Peritoneum (tissue), 1 donor: Measurements from ENCODE around the gene SLC29A2.

DNA sequence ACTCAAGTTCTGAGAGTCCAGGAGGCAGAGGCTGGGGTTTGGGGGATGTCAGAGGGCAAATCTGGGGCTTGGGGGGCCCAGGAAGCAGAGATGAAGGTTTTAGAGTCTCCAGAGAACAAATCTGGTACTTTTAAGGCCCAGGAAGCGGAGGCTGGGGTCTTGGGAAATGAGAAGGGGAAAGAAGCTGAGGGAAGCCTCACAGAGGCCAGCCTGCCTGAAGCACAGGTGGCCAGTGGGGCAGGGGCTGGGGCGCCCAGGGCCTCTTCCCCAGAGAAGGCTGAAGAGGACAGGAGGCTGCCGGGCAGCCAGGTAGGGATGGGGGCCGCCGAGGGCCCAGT, 7.6 kb downstream of the EHBP1L1 start:
- PRO-cap, result no peak

GRCh38 chr11:65719347-65720397, 926 bp downstream of the RNASEH2C start:
- PRO-cap, result no peak

GRCh38 chr11:65775257-65775801, 5.4 kb downstream of the AP5B1 start:
- PRO-cap, result no peak

- PRO-cap, result no peak
These were observed 1.5 kb downstream of the OVOL1 start for GRCh38 chr11:65788272-65788759.

- PRO-cap, result no peak
These were observed 3.1 kb downstream of the CFL1 start for GRCh38 chr11:65854577-65855487.

GRCh38 chr11:65861727-65862807, 1.8 kb downstream of the MUS81 start:
- PRO-cap, result no peak

GRCh38 chr11:65862969-65863238, 2.7 kb downstream of the MUS81 start:
- PRO-cap, result no peak

GRCh38 chr11:65871941-65872420, 619 bp downstream of the EFEMP2 start:
- PRO-cap, result no peak

DNA sequence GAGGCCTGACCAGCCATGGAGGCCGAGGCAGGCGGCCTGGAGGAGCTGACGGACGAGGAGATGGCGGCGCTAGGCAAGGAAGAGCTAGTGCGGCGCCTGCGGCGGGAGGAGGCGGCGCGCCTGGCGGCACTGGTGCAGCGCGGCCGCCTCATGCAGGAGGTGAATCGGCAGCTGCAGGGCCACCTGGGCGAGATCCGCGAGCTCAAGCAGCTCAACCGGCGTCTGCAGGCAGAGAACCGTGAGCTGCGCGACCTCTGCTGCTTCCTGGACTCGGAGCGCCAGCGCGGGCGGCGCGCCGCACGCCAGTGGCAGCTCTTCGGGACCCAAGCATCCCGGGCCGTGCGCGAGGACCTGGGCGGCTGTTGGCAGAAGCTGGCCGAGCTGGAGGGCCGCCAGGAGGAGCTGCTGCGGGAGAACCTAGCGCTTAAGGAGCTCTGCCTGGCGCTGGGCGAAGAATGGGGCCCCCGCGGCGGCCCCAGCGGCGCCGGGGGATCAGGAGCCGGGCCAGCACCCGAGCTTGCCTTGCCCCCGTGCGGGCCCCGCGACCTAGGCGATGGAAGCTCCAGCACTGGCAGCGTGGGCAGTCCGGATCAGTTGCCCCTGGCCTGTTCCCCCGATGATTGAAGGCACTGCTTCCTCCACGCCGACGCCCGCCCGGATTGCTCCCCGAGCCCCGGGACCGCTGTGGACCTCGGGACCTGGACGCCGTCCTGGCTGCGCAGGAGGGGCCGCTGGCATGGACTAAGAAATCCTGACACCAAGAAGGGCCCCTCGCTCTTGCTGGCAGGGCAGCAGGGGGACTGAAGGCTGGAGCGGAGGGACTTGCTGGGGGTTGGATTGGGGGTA, 519 bp downstream of the CCDC85B start:
- PRO-cap, result no peak

GRCh38 chr11:65965532-65966747, 4.4 kb downstream of the SART1 start:
- PRO-cap, result no peak

DNA sequence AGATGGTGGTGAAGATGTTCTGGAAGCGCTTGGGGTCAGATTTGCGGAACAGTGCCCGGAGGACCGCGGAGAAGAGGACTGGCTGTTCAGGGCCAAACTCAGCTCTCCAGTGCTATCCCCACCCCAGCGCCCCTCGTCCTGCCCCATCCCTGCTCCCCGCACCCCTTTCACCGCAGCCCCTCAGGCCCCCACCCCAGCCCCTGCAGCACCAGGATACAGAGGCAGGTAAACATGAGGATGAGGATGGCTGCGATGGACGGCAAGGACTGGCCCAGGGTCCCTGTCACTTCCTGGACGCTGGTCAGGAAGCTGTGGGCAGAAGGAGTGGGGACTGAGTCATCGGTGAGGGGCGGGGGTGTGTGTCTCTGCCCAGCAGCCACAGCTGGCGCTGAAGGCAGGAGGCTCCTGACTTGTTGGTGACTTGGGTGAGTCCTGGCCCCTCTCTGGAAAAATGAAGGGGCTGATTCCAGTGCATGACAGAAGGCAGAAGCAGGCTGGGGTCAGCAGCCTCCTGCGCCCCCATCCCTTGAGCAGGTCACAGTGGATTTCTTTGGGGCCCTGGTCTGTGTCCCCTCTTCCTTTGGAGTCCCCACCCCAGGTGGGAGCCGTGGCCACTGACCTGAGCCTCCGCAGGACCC, 5.3 kb downstream of the CATSPER1 start:
- PRO-cap, result no peak

- PRO-cap, result no peak
These were observed 2.3 kb upstream of the PACS1 start for GRCh38 chr11:66067660-66068332.

DNA sequence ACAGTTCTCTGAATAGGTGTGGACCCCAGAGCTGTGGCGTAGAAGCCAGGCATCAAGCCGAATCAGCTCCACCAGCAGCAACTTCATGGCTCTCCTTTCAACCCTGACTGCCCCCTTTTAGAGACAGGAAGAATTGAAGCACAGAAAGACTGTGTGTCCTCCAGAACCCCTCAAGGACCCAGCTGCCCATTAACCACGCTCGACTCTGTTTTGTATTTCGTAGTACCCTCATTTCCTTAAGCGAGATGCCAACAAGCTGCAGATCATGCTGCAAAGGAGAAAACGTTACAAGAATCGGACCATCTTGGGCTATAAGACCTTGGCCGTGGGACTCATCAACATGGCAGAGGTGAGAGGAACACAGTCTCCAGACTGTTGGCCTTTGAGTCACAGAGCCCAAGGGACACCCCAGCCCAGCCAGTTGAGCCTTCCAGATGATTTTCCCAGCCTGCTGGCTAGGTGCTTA, 46.6 kb upstream of the KLC2 start:
- PRO-cap, result no peak

DNA sequence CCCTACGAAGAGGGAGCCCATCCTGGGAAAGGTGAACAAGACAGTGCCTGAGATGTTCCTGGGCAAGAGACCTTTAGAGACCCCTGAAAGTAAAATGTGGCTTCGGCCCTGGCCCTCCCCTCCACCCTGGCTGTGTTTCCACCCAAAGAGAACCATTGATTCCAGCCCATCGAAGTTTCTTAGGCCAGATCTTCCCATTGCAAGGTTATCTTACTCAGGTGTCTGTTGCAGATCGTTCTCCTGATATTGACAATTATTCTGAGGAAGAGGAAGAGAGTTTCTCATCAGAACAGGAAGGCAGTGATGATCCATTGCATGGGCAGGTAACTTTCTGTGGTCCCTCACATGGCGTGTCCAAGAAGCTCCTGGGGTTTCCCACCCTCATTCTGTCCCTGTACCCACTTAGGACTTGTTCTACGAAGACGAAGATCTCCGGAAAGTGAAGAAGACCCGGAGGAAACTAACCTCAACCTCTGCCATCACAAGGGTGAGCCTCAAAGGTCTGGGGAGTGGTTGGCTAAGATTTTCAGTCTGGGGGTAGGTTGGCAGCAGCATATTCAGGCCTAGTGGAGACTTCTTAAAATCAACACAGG, 41.1 kb upstream of the KLC2 start:
- PRO-cap, result no peak

GRCh38 chr11:66258248-66259000, 921 bp downstream of the KLC2 start:
- PRO-cap, result no peak

DNA sequence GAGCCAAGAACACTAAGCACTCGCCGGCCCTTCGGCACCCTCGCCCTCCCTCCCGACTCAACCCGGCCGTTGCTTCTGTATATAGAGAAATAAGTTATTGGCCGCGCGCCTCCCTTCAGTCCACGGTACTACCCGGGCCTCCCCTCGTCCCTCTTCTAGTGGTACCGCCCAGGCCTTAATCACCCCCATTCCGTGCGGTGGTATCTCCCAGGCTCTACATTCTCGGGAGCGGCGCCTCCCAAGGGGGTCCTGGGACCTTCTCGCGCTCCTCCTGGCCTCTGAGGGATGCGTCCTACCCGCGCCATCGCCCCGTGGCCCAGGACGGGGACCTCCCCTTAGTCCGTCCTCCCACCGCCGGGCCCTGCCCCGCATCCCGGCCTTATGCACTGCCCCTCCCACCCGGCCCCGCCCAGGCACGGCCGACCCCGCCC, 1.2 kb upstream of the RAB1B start:
- PRO-cap, result no peak

GRCh38 chr11:66315868-66316940, 640 bp downstream of the CD248 start:
- PRO-cap, result no peak

GRCh38 chr11:66371266-66372310, at the start of gene SLC29A2:
SLC29A2 (minus strand) TSS chr11:66371760.
- PRO-cap, result no peak

DNA sequence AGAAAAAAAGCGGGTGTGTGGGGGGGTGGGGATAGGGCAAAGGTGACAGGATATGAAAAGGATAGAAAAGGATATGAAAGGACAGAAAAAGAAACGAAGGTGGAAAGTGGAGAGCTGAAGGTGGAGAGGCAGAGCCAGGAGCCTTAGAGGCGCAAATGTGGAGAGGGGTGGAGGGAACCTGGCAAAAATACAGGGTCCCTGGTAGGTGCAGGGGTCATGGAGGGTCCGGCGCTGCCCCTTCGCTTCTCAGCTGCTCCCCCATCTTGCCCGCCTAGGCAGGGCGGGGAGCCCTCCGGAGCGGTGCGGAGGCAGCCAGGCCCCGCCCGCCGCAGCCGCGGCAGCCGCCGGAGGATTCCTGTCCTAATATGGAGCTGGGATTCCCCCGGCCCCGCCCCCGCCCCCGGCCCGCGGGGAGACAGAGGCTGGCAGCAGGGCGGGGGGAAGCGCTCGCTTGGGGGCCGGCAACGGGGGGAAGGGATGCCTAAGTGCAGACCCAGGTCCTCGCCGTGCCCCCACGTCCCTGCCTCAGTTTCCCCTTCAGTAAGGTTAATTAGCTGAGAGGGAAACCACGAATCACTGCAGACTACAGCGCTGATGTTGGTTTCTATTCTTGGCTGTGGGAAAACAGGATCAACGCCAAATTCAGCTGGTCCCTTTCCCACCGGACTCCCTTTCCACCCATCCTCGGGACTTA, 1.0 kb upstream of the NPAS4 start:
- PRO-cap, result no peak

DNA sequence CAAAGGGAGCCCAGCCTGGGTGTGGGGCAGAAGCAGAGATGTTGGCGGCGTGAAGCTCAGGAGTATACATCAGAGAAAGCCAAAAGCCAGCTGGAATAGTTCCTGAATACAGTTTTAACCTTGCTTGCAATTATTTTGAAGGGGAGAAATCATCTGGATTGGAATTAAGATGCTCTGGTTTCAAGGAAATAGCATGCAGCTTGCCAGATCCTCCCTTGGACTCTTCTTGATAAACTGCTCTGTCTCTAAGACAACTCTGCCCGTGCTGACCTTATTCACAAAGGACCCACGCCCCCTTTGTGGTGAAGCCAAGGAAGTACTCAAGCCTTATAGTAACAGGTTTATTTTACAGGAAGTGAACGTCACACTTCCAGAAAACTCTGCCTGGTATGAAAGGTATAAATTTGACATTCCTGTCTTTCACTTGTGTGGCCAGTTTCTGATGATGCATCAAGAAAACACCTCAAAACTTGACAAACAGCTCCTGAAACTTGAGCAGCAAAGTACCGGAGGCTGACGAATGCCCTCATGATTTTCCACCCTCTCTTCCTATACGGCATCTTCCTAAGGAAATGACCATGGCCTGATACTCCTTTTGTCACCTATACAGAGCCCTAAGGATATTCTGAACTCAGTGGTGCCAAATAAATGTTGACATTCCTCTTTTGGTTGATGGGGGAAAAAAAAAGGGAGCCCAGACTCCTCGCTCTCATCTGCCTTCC, 12.5 kb upstream of the PELI3 start:
- PRO-cap, result no peak